Thoracic aorta endothelial cell (primary cell): ENCODE measurements around a stretch of chr7.

GRCh38 chr7:66930250-66930835, 9.3 kb downstream of the TMEM248 start:
- CAGE, long polyA plus RNA, result no peak

- CAGE, long polyA plus RNA, result no peak
Measured at GRCh38 chr7:67129000-67129688, 132.5 kb downstream of the TYW1 start.

GRCh38 chr7:67226302-67226909, 50.3 kb upstream of the SPDYE21 start:
- CAGE, long polyA plus RNA, result no peak

DNA sequence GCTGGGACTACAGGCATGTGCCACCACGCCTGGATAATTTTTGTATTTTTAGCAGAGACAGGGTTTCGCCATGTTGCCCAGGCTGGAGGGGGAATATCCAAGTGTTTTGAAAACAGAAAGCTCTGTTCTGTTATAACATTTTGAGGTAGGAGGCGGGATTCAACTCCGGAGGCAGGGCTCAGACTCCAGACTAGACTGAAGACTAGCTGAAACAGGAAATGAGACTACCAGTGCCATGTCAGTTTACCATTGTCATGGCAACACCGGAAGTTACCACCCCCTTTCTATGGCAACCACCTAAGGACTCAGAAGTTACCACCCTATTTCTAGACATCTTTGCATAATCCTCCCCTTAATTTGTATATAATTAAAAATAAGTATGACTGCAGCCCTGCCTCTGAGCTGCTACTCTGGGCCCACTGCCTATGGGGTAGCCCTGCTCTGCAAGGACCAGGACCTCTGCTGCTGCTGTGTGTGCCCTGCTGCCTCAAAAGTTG, 1069.0 kb upstream of the AUTS2 start:
- CAGE, long polyA plus RNA, result no peak

DNA sequence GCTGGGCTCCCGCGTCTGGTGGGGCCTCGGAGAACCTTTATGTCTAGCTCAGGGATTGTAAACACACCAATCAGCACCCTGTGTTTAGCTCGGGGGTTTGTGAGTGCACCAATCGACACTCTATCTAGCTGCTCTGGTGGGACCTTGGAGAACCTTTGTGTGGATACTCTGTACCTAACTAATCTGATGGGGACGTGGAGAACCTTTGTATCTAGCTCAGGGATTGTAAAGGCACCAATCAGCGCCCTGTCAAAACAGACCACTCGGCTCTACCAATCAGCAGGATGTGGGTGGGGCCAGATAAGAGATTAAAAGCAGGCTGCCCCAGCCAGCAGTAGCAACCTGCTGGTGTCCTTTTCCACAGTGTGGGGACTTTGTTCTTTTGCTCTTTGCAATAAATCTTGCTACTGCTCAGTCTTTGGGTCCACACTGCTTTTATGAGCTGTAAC, 204.0 kb upstream of the AUTS2 start:
- CAGE, long polyA plus RNA, result no peak

DNA sequence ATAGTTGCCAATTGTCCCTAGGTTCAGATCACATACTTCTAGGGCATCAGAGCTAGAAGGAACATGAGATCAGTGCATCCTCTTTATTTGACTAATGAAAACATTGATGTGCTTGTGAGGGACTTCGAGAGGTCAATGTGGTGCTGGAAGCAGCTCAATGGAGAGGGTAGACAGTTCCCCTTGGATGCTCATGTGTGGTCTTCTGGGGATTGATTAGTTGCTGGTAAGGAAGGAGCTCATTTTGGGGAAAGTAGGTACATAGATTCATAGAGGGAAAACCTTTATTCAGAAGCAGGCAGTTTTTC, 103.6 kb downstream of the AUTS2 start:
- CAGE, long polyA plus RNA, result no peak

GRCh38 chr7:69739636-69740607, 141.6 kb downstream of the AUTS2 start:
- CAGE, long polyA plus RNA, result no peak

GRCh38 chr7:70157826-70158497, 559.7 kb downstream of the AUTS2 start:
- CAGE, long polyA plus RNA, result no peak

DNA sequence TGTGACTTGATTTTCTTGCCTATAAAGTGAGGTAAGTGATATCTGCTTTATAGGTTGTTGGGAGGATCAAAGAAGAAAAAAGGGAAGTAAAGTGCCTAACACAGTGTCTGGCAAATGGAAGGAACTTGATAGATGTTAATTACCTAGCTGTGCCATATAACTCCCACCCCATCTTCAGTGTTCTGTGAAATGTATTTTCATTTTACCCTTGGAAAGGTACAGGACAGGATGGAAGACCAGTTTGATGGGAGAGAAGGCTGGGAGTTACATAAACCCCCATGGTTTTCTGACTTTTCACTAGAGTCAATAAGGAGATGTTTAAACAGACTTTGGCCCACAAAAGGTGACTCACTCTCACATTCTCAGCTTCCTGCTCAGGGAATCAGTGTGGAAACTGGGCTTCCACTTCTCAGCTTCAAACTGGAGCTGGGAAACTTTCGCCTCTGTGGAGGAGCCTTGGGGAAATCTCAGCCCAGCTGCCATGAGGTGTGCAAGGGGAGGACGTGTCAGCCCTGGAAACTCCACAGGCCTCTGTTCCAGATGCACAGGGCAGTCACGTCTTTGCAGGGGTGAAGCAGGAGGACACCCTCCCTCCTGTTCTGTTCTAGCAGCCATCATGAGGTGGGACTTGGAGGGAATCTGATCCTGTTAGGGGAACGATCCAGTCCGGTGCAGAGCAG, 560.5 kb upstream of the GALNT17 start:
- CAGE, long polyA plus RNA, result no peak

DNA sequence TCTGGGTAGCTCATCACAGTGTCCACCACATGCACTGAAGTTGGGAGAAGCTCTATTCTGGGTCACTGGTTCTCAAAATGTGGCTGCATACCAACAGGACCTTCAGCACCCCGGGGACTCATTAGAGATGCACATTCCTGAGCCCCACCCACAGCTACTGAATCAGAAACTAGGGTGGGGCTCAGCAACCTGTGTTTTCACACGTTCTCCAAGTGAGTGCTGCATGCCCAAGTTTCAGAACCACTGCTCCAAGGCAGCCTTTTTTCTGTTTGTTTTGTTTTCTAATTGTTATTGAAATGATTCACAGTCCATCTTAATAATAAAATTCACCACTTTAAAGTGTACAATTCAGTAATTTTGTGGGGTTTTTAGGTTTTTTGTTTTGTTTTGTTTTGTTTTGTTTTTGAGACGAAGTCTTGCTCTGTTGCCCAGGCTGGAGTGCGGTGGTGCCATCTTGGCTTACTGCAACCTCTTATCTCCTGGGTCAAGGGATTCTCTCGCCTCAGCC, 532.0 kb upstream of the GALNT17 start:
- CAGE, long polyA plus RNA, result no peak

DNA sequence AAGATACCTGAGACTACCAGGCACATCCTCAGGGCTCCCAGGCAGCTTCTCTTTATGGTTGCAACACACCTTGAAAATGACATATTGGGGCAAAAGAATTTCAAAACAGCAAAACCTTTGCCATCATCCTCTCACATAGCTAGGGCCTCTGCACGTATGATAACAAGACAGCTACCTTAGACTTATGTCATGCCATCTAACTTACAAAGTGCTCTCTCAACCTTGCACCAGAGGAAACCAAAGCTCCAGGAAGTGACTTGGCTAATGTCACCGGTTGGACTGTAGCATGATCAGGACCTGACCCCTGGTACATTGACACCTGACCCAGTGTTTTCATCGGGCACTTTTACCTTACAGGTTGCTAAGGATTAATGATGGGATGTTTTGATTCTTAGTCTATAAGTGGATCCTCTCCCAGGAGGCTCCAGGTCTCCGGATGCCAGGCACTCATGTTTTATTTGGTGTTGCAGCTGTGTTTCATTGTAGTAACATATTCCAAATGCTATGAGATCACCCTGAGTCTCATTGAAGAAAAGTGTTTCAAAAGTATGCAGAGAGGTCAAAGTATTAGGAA, 529.8 kb upstream of the GALNT17 start:
- CAGE, long polyA plus RNA, result no peak

DNA sequence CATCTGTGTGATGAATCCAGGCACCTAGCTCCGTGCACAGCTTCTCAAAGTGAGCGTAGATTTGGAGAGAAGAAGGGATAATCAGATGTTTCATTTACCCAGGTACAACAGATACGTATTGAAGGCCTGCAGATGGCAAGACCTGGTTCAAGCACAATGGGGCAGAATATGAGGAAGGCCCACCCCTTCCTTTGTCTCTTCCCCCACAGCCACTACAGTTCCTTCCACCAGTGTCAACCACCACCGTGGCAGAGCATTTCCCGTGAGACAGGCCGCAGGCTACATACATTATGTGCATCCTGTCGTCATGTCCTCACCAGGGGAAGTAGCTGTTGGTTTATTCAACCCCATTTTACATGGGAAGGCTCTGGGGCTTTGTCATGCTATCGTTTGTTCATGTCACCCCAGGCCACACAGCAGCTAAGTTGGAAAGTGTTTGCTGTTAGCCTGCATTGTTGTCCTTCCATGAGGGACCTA, 471.5 kb upstream of the GALNT17 start:
- CAGE, long polyA plus RNA, result no peak

DNA sequence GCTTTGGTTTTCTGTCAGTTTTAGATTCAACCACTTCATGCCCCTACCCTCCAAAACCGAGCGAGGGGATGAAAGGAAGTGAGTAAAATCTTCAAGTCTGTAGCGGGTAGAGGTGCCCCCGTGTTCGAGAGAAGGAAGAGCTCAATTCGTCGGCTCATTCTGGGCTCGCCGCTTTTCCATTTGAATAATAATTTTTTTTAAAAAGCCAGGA, 436.2 kb upstream of the GALNT17 start:
- CAGE, long polyA plus RNA, result no peak

- CAGE, long polyA plus RNA, result no peak
Measured at GRCh38 chr7:70738080-70738643, 393.8 kb upstream of the GALNT17 start.

DNA sequence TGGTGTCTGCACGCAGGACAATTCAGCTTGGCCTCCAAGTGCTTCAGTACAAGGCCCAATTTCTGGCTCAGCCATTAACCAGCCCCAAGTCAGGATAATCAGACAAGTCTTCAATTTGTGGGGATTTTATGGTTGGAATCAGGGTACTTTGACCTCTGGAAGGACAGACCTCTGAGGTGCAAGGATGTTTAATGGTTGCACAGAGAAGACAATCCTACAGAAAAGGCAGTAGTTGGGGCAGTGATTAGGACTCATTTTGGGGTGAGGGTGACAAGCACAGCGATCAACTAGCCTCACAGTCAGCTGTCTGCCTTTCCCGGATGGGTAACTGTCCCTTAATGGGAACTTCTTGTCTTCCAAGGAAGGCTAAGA, 271.2 kb upstream of the GALNT17 start:
- CAGE, long polyA plus RNA, result no peak

- CAGE, long polyA plus RNA, result no peak
Measured at GRCh38 chr7:71310596-71311098, 178.7 kb downstream of the GALNT17 start.

DNA sequence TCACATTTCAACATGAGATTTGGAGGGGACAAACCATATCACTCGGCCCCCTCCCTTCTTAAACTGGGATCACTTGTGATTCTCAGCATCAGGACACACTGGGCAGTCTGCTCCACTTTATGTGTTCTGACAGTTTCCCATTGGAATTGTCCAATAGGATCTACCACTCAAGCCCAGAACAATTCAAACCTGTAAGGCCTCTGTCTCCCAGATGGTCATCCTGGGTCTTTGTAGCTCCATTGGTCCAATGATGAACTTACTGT, 262.4 kb downstream of the GALNT17 start:
- CAGE, long polyA plus RNA, result no peak

GRCh38 chr7:71579228-71580241, 447.6 kb downstream of the GALNT17 start:
- CAGE, long polyA plus RNA, result no peak

- CAGE, long polyA plus RNA, result no peak
Measured at GRCh38 chr7:72336504-72337514, 75.3 kb downstream of the CALN1 start.

- CAGE, long polyA plus RNA, result no peak
Measured at GRCh38 chr7:72897648-72898118, 27.2 kb upstream of the POM121 start.